ENCODE measurements around the gene ITLN2.

DNA sequence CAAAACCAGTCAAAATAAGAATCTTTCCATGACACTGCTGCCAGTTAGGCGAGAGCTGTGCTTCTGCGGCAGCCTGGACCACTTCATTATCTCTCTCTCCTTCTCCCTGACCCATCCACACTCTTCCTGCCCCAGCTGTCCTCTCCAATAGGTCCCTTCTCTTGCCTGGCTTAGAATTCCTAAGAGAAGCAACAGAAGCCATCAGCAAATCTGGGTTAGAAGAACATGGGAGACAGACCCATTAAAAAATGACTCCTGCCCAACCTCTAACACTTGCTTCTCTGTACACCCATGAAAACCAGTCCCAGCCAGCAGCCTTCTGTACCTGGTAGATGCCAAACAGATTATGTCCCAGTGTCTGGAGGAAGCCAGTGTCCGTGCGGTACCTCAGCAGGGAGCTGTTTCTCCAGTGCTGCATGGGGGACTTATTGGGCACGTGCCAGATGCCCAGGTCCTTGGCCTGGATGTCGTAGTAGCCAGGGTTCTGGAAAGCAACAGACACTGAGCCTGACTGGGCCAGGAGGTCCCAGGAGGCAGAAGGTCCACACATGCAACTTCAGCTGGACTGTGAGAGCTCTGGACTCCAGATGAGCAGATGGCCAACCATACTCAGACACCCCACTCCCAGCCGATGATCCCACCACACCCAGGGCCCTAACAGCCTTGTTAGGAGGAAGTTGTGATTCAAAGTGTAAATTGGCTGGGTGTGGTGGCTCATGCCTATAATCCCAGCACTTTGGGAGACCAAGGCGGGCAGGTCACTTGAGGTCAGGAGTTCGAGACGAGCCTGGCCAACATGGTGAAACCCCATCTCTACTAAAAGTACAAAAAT lies 3.9 kb downstream of the ITLN1 start:
- RAMPAGE, long total RNA, result no peak
- RRBS, result no CpG with 5 or more reads among the region's 10 CpGs

- RAMPAGE, long total RNA, result no peak
- RRBS, result no CpG with 5 or more reads among the region's 8 CpGs
Observed at GRCh38 chr1:160954577-160955253, at the start of gene ITLN2. Gene ITLN2, minus strand, starts transcription at chr1:160954809.

DNA sequence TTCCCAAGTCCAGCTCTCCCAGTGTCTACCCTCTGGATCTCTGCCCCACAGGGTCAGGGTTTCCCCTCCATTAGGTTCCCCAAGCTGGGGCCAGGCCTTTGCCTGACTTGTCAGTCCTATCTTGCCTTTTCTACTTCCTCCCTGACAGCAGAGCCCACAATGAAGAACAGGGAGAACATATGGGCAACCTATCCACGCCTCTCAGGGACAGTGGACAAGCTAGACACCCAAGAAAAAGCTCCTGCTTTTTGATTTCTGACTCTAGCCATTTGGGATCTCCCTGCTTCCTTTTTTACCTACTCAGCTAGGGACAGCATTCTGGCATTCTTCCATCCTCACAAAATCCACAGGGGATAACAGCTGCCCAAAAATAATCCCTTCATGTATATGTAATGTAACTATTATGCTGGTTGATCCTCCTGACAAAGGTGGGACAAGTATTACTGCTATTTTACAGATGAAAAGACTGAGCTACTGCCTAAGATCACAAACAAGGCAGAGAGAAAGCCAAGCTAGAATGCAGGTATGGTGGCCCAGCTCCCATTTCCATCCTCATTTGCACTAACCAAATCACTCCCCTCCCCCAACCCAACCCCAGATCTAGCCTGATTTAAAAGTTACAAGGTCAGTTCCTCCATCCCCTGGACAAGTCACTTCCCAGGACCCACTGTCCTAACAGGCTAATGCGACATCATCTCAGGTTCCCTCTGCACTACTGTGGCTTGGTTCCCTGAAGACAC lies 2.6 kb downstream of the F11R start:
- RAMPAGE, long total RNA, result no peak
- RRBS, result no CpG with 5 or more reads among the region's 2 CpGs

- RAMPAGE, long total RNA, result no peak
- RRBS, result no CpG with 5 or more reads among the region's 8 CpGs
Observed at GRCh38 chr1:161019990-161020411, 951 bp downstream of the F11R start.

DNA sequence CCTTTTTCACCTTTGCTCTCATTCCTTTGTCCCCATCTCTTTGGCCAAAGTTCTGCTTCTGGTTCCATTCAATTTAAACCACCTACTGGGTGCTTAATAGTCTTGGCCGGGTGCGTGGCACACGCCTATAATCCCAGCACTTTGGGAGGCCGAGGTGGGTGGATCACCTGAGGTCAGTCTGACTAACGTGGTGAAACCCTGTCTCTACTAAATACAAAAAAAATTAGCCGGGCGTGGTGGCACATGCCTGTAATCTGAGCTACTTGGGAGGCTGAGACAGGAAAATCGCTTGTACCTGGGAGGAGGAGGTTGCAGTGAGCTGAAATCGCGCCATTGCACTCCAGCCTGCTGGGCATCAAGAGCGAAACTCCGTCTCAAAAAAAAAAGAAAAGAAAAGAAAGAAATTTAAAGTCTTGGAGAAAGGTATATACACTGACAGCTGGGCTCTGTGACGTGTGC lies 1.5 kb upstream of the F11R start:
- RAMPAGE, long total RNA, result no peak
- RRBS, result no CpG with 5 or more reads among the region's 13 CpGs

DNA sequence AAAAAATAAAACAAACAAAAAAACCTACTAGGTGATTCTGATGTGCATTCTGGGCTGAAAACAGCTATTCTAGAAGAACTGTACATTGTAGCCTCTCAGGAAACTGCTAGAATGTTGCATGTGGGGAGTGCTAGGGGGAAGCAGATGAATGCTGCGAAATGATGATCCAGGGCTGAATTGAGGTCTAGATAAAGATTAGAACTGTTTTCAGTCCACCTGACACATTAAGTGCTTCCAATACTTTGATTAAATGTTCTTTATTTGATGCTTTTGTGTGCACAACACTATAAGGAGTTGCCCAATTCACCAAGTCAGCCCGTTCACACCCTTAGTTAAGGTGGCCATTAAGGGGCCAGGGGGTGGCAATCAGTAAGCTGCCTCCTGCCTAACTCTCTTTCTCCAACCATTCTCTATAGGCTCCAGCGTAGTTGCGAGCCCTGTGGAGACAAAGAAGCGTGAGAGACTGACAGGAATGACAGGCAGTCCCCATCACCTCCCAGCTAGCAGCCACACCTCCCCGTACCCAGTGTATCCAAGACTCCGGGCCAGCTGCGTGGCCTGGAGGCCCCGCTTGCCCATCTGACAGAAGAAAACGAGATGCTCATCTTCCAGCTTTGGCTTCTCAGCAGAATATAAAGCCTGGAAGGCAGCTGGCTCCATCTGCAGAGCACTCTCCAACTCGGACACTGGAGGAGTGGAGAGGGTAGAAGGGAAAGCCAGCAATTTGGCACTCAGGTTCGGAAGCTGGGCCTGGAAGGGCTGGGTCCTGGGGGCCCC lies 1.2 kb downstream of the TSTD1 start:
- RAMPAGE, long total RNA, result no peak
- RRBS, result no CpG with 5 or more reads among the region's 12 CpGs

DNA sequence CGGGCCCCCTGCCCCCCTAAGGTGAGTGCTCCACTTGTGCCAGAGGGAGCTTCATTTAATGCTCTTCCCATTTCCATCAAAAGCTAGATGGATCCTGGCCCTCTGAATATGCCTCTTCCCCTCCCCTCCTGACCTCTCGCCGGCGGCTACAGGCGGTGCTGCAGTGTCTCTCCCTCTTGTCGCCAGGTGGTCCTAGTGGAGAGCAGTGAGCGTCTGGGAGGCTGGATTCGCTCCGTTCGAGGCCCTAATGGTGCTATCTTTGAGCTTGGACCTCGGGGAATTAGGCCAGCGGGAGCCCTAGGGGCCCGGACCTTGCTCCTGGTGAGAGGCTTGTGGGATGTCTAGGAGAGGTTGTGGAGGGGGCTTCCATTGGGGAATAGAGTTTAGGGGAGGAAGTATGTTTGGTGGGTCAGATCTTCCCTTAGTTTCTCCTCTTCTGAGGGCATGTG lies 712 bp downstream of the PPOX start:
- RAMPAGE, long total RNA, result no peak
- RRBS, result 5% methylated on average over 1 of the region's 13 CpGs

DNA sequence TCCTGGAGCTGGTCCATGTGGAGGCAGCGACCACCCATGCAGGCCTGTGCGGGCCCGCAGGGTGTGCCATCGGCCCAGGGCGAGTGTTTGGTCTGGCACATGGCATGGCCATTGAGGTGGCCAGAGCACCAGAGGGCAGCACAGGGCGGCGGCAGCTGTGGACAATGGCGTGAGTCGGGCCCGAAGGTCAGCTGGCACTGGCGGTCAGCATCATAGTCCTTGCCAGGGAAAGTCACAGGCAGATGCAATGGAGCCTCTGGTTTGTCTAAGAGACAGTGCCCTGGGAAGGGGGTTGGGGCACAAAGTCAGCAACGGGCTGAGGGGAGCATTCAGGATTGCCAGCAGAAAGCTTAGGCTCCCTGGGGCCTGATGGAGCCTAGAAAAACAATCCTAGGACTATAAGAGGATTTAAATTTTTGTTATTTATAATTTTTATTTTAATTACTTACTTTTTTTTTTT lies 4.9 kb downstream of the ADAMTS4 start:
- RAMPAGE, long total RNA, result no peak
- RRBS, result no CpG with 5 or more reads among the region's 12 CpGs

DNA sequence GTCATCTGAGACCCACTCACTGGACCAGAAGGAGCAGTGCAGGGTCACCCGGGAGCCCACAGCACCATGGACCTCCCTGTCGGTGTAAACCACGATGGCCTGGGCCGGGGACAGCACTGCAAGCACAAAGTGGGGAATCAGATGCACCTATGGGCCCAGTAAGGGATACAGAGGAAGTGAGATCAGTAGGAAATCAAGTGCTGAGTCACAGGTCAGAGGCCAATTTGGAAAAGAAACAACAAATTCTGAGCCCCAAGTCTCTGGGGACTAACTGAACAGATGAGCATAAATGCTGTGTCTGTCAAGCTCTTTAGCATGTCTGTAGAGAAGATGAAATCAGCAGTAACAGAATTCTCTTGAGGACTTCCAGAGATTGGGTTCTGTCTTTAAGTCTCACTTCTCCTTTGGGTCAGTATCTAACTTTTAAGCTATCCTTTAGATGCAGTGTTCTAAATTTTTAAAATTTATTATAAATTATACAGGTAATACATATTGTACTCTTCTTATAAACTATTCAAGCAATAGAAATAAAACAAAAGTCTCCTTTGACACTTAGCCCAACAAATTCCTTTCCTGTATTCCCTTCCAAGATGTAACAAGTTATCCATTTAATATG lies 2.4 kb downstream of the MPZ start:
- RAMPAGE, long total RNA, result no peak
- RRBS, result 57% methylated on average over 4 of the region's 4 CpGs

- RAMPAGE, long total RNA, result no peak
- RRBS, result no CpG with 5 or more reads among the region's 15 CpGs
Observed at GRCh38 chr1:161506224-161507155, 1.2 kb downstream of the FCGR2A start.

DNA sequence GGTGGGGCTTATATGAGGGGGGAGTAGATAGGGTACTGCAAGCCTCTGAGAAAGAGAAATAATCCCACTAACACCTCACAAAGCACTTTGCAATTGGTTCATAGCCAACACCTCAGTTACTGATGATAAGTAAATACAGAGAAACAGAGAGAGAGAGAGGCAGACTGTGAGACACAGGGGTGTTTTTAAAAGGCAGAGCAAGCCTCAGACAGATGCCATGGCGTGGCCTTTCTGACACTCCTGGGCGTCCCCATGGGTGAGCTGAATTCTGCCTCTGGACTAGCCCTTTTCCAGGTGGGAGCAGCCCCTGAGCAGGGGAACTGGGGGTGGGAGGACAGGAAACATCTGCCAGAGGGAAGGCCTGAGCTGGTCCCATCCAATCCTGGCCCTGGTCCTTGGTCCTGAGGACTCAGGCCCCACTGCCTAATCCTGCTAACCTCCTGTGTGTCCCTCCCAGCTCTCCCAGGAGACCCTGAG lies 6.1 kb downstream of the FCGR2A start:
- RAMPAGE, long total RNA, result no peak
- RRBS, result no CpG with 5 or more reads among the region's 2 CpGs

DNA sequence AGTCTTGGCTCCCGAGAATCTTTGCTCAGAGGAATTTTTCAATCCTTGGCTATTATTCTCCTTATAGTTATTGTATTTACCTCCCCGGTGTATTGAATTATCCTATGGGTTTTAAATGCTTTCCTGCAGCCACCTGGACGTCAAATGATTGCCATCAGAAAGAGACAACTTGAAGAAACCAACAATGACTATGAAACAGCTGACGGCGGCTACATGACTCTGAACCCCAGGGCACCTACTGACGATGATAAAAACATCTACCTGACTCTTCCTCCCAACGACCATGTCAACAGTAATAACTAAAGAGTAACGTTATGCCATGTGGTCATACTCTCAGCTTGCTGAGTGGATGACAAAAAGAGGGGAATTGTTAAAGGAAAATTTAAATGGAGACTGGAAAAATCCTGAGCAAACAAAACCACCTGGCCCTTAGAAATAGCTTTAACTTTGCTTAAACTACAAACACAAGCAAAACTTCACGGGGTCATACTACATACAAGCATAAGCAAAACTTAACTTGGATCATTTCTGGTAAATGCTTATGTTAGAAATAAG lies 6.4 kb upstream of the HSPA6 start:
- RAMPAGE, long total RNA, result no peak
- RRBS, result no CpG with 5 or more reads among the region's 9 CpGs

- RAMPAGE, long total RNA, result no peak
- RRBS, result no CpG with 5 or more reads among the region's 3 CpGs
Observed at GRCh38 chr1:161542811-161543477, 6.7 kb downstream of the FCGR3A start.

DNA sequence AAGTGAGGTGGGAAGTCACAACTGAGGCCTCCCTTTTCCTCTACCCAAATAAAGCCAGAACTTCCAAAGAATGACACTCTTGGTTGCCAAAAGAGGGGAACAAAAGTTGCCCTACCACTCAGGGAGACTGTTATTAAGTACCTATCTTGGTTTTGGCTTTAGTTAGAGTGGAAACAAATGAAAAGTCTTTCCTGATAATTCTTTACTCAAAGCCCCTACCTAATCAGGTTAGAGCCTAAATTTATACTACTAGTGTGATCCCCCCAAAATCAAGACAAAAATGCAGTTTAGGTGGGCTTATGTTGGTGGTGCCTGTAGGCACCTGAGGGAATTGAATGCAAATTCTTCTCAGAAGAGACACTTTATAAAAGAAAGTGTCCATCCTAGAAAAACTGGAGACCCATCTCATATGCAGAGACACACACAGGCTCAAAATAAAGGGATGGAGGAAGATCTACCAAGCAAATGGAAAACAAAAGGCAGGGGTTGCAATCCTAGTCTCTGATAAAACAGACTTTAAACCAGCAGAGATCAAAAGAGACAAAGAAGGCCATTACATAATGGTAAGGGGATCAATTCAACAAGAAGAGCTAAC lies 62.5 kb downstream of the ATF6 start:
- RAMPAGE, long total RNA, result no peak

DNA sequence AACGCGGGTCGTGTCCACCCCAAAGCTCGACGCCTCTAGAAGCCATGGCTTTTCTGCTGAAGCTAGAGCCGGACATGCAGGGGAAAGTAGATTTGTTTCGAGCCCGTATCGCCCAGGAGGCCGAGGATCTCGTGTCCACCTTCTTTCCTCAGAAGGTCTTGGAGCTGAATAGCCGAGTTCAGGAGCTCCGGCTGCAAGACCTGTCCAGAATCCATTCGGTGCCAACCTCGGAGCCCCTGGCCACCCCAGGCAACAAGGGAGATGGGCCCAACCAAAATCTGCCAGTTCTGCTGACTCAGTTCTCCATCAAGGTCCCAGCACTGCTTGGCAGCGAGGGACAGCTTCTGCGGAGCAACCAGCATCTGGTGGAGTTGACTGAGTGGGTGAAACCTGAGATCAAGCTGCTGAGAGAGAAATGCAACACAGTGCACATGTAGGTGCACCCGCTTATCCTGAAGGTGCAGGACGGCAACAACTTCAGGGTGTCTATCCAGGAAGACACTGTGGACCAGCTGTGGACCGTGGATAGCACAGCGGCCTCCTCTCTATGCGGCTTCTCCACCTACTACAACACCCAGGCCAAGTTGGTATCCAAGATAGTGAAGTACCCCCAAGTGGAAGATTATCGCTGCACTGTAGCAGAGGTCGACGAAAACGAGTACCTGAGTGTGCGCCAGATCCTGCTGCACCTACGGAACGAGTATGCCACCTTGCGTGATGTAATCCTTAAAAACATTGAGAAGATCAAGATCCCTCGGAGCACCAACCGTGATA lies 125.0 kb downstream of the ATF6 start:
- RAMPAGE, long total RNA, result no peak
- RRBS, result 99% methylated on average over 4 of the region's 32 CpGs

- RAMPAGE, long total RNA, result no peak
- RRBS, result no CpG with 5 or more reads among the region's 4 CpGs
Observed at GRCh38 chr1:162011589-162011971, 12.1 kb downstream of the OLFML2B start.

GRCh38 chr1:162070499-162070774 lies 946 bp downstream of the NOS1AP start:
- RAMPAGE, long total RNA, result no peak
- RRBS, result no CpG with 5 or more reads among the region's 5 CpGs

DNA sequence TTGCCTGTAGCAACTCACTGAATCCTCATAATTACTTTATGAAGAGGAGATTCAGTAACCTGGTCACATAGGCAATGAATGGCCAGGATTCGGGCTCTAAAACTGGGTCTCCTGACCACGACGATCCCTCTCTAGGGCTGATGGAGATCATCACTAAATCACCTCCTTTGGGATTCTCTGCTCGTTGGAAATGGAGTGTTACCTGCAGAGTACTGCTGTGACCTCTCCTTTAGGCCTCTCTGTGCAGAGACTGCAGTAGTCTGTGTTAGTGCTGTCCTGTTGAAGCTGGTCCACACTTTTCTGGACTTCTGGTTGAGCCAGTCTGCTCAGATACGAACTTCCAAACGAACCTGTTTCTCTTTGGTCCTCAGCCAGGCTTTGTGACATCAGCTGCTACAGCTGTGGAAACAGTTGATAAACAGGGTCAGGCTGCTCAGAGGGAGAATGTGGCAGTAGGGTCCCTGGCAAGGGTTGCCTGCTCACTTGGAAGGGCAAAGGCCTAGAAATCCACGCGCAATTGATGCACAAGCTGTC lies 98.7 kb downstream of the NOS1AP start:
- RAMPAGE, long total RNA, result no peak
- RRBS, result no CpG with 5 or more reads among the region's 8 CpGs

DNA sequence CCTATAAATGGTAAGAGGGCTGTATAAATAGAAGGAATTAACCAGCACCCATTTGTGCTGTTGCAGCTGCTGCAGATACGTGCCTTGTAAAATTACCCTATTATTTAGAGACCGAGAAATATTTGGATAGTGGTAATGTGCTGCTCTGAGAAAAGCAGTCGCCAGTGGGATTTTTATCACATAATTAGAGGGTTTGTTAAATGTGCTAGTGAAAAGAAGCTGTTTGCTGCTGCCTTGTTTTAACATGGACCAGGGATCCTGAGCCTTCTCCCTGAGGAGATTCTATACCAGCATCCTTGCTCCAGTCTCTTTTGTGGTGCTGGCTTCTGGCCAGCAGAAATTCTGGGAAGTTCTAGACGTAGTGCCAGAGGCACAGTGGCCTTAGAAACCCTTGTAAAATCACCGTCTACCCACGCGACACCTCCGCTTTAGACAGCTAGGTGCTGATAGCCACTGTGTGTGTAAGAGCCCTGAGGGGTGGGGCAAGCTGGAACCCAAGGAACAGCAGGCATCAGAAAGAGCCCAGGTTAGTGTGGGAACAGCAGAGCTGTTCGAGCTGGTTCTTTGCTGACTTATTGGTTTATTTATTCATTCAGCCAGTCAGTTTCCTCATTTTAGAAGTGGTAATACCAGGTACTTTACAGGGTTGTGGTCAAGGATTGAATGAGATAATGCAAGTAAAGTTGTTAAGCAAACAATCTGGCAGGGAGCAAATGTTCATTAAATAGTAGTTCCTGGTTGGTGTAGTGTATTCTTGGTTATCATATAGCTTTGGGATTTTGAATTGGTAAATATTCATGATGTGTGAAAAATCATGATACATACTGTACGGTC lies 137.6 kb downstream of the NOS1AP start:
- RAMPAGE, long total RNA, result no peak
- RRBS, result no CpG with 5 or more reads among the region's 10 CpGs

DNA sequence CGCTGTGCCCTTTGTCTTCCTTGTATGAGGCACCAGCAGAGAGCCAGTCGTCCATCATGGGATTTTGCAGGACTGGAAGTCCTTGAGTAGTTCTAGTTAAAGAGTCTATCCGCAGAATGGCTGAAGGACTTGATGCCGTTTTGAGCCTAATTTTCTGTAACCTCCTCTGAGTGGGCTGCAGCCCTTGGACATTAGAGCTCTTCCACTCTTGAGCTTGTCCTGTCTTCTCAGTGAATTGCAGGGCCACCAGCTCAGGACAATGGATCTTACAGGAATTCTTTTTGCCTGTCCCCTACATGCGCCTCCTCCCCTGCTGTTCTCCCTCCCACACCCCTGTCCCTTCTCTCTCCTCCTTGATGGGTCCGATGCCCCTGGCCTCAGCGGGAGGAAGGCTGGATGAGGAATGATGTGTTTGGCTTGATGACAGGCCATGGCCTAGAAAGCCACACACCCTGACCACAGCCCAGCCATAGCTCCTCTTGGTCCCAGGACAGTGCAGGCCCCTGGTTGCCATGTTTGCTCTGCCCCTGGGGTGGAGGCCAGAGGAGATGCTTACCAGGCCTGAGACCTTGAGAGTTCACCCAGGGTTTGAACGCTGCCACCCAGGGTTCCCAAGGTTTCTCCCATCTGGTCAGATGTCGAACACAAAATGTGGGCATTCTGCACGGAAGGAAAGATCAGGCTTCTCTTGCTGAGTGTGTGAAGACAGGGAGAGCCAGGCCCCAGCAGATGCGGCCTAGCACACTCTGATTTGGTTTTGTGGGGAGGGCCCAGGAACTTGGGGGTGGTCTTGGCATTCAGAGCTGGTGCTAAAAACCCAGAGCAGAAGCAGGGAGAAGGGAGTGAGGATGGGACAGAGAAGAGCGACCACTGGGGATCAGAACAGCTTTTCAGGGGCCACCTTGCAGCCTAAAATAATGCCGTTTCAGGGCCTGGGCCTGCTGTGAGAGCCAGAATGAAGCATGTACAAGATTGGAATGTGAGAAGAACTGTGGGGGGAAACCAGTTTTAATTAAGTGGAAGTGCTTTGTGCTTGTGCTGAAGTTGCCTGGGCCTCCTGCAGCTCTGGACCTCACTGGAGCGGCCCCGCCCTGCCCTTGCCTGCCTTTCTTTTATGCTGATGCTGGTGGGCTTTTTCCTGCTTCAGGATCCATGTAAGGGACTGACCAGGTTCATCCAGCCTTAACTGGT lies 2.6 kb downstream of the C1orf226 start:
- RAMPAGE, long total RNA, result no peak
- RRBS, result no CpG with 5 or more reads among the region's 15 CpGs